H7 (cell line): ENCODE measurements around the genes TMEM242 and ZDHHC14.

- RAMPAGE, long total RNA, result no peak
These were observed 497.1 kb upstream of the ARID1B start for GRCh38 chr6:156279899-156280570.

DNA sequence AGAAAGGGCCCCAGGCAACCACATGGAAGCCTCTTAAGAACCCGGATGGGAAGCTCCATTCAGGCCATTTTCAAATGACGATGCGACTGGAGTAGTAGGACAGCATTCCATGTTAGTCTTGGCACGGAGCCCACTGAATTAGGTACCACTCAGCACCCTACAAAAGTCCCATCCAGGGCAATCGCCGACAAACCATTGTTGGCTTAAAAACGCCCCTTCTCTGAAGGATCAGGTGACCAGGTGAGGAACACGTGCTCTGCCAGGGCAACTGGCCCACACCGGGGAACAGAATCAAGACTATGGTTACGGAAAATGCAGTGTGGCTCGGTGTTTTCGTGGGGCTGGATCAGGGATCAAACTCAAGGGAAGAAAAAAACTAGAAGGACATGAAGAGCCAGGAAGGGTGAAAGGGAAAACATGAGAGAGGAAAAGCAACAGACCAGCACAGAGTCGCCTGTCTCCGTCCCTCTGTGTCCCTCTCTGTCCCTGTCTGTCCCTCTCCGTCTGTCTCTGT lies 177.8 kb upstream of the ARID1B start:
- RAMPAGE, long total RNA, result no peak

- RAMPAGE, long total RNA, result no peak
These were observed 125.8 kb upstream of the ARID1B start for GRCh38 chr6:156651345-156651818.

- RAMPAGE, long total RNA, result no peak
These were observed 58.1 kb upstream of the ARID1B start for GRCh38 chr6:156719111-156719430.

DNA sequence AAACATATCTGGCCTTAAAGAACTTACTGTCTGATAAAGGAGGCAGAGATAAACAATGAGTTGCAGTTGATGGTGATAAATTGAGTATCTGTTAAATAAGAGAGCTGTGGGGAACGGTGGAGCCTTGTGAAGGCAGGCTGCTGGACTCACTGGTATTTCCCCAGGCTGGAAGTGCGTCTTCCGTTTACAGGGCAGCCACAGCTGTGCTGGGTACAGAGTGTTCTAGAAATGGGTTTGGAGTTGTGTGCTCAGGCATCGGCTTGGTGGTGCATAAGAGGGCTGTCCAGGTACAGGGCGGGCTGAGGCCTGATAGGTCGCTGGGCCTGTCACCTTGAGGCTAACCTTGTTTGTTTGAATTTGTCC lies 39.3 kb downstream of the ARID1B start:
- RAMPAGE, long total RNA, result no peak

DNA sequence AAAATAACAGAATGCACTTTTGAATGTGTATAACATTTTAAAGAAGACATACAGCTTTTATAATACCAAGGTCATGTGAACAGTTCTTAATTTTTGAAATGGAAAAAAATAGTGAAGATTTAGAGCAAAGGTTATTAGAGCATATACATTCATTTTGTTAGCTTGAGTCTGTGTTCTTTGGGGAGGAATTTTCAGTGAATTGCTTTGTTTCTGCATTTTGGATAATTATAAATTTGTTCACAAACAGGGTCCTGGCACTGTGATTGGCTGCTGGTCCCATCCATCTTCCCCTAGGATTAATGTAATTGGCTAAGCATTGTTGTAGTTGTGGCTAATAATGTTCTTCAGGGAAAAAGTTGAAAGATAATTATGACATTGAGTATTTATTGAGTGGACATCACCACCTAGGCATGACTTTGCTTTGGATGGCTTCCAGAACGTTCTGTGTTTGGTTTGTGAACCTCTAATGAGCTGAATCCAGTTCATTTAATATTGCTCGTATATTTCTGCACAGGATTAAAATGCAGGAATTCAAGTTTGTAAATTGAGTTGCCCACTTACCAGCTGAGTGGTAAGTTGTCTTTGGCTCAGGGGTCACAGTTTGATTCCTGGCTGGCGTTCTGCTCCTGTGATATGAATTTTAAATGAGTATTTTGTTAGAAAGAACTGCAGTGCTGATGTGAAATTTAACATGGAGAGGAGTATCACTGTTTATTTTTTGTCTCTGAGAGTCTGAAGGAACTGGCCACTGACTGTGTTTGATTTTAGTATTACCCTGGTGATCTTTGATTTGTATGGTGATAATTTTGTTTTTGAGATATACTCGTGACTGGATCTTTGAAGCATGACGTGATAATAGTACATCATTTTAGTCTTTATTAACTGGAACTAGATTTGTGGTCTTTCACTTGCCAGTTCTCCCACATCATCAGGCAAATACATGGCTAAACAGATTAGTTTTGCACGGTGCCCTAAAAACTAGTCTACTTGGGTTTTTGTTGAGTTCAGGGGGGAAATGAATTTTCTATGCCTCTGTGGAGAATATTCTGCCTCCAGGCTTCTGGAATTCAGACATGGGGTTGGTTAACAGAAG lies 55.2 kb downstream of the ARID1B start:
- RAMPAGE, long total RNA, result no peak

GRCh38 chr6:156963437-156964406 lies 186.5 kb downstream of the ARID1B start:
- RAMPAGE, long total RNA, result no peak

DNA sequence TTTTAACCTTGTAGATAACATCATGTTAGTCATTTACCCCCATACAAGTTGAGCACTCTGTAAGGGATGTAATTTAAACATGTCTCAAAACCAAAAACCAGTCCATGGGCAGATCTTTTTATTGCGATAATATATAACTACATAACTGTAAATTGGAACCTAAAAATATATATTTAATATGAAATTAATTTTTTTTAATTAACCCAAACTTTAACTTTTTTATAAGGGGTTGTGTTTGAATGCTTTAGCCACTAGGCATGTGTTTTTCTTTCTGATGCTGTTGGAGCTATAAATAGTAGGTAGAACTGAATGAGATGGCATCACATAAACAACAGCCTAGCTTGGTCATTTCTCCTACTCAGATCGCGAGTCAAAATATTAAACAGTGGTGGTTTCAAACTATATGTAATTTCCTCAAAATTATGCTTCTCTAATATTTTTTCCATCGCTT lies 243.1 kb downstream of the ARID1B start:
- RAMPAGE, long total RNA, result no peak

DNA sequence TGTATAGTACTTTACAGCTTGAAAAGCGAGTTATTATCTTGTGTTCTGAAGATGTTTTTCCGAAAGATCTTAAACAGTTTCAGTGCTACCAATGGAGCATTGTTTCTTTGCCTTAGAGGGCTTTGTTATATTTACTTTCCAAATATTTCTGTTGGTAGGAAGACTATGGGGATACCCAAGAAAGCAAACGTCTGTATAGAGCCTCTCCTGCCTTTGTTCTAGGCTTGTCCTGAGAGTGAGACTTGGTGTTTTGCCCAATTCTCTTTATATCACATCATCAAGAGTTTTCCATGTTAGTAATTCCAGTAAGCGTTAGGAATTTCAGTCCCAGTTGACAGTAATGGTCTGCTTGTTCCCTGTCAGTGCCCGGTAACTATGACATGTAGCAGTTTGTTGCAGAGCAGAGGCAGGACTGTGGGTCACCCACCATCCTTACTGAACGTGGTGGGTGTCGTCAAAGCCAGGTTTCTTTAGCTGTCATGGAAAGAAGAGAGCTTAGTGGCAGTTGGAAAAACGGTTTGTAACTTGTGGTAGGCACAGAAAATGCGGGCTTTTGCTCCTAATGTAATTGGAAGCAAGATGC lies 189.0 kb downstream of the TMEM242 start:
- RAMPAGE, long total RNA, result no peak

DNA sequence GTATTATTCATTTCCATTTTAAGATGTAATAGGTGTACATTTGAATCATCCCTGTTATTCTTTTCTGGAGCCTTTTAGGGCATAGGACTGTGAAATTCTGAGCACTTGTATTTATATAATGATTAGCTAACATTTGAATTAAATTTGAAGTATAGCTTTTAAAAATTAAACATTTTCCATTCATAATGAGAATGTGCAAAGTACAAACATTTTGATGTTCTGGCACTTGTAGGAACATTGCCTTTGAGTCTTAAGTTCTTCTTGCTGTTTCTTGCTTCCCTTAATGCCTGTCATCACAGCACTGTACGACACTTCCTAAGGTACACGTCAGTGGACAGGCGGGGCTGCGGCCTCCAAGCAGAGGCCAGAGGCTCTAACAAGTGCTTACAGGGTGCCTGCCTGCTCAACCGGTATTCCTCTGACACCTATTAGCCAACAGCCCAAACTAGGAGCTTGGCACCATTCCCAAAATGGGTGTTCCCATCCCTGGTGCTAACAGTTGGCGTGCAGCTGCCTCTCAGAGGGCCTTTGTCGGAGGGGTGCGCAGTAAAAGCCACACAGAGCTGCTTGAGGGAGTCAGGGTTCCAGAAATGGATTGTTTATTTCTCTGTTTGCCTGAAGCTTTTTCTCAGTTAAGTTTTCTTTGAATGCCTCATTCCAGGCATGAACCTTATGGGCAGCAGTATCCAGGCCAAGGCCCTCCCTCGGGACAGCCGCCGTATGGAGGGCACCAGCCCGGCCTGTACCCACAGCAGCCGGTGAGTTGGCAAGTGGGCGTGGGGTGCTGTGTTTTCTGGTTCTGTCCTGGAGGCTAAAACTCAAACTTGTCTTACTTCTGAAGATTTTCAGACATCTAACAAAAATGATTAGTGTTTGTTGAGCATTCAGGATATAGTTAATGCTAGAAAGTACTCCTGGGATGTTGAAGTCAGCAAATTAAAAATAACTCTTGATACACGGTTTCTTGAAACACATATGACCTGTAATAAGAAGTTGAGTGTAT lies 124.9 kb downstream of the TMEM242 start:
- RAMPAGE, long total RNA, result no peak

GRCh38 chr6:157239621-157240330 lies 83.5 kb downstream of the TMEM242 start:
- RAMPAGE, long total RNA, result no peak

DNA sequence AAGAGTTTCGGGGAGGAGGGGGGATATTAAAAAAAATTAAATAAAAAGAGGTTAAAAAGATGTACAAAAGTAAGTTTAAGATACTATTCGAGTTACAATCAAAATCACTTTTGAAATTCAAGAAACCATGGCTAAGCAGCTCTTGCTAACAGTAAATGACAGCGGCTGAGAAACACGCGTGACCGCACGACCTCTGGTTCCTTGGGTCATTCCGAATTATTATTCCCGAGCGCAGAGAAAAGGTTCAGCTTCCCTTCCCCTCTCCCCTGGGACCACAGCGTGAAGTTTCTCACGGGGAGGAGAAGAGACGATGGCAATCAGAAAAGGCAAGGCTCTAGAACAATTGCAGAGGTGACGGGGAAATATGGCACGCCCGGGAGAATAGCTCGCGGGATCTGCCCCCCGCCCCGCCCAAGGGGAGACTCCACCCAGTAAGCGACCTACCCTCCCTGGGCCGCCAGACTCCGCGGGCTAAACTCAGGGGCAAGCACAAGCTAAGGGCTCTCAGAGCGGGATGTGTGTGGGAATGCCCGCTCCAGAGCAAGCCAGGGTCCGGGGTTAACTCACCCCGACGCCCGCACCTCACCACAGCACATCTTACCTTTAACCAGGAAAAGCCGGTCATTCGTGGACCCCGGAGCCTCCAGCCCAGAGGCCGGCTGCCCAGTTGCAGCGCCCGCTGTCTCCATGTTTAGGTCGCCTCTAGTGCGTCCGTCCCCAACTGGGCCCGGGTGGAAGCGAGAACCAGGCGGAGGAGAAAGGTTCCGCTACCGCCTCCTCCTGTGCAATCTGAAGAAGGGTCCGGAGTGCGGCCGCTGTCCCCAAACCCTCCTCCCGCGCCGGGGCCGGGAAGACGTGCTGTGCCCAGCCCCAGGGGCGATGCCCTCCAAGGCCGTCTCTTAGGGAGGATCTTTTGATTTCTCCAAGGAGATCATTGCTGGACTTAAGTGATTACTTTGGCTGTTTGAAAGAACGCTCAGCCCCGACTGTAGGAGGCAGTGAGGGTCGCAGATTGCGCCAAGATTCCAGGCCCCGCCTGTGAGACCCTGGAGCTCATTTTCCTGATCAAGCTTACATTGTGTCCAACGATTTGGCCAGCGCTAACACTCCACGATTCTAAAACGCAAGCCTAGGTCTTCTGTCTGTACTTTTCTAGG lies at the start of gene TMEM242:
TSS of gene TMEM242 (minus strand) at position 709 of the 1,157 bp plus-strand sequence.
- RAMPAGE, long total RNA, result start-site peak on the minus strand centred at position 714 of the sequence, 22 bp wide, 306 reads

DNA sequence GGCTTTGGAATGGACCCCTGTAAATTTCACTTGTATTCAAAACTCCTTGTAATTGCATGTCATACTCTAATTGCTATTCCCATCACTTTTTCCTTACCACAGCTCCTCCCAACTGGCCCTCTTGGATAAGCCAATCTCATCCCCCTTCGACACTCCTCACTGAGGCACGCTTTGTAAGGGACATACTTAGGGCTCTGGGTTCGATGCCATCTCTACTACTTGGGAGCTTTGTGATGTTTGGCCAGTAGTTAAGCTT lies 1.4 kb upstream of the ZDHHC14 start:
- RAMPAGE, long total RNA, result no peak

- RAMPAGE, long total RNA, result no peak
These were observed at the start of gene ZDHHC14 for GRCh38 chr6:157380744-157381607. Gene ZDHHC14, plus strand, starts transcription at chr6:157381190.

DNA sequence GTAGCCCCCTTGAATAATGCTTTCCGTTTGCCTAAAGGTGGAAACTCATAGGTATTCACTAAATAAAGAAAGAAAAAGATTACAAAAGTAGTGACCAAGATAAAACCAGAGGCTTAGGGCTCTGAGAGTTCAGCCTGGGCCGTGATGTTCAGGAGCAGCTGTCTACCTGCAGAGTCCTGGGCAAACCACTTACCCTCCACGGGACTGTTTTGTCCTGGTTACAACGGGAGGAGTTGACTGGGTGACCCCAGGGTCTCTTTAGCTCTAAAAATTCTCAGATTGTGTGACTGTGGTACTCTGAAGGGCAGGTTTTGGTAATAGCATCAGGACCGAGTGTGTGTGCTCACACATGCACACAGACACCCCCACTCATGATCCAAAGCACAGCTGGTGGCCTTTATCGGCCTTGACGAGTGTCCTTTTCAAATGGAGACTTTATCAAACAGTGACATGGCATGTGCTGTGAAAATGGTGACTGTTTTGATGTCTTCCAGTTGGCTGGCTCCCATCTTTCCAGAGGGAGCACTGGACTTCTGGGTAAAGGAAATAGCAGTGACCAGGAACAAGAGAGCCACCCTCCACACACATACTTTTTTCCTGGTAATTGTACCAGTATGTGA lies 52.5 kb downstream of the ZDHHC14 start:
- RAMPAGE, long total RNA, result no peak

DNA sequence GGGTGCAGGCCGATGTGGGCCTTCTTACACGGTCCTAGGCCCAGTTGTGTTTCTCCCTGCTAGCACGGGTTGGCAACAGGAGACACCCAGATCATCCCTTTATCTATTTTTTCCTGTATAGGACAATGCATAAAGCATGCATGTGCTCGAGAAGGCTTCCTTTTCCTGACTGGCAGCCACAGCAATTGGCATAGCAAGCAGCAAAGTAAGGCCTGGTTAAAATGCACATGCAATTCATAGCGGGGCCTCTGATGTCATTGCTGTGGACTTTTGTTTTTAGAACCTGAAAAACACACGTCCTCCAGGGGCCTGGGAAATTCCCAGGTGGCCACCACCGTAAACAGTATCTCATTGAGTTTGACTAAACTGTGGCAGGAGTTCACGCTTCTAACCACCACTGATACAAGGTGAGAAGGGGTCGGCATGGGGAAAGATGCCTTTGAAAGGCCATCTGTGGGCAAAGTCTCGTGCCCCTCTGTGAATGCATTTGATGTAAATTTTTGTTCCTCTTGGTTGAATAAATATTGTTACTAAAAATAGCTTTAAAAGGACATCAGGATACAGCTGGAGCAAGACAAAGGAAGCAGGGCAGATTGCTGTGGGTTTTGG lies 80.0 kb downstream of the ZDHHC14 start:
- RAMPAGE, long total RNA, result no peak

DNA sequence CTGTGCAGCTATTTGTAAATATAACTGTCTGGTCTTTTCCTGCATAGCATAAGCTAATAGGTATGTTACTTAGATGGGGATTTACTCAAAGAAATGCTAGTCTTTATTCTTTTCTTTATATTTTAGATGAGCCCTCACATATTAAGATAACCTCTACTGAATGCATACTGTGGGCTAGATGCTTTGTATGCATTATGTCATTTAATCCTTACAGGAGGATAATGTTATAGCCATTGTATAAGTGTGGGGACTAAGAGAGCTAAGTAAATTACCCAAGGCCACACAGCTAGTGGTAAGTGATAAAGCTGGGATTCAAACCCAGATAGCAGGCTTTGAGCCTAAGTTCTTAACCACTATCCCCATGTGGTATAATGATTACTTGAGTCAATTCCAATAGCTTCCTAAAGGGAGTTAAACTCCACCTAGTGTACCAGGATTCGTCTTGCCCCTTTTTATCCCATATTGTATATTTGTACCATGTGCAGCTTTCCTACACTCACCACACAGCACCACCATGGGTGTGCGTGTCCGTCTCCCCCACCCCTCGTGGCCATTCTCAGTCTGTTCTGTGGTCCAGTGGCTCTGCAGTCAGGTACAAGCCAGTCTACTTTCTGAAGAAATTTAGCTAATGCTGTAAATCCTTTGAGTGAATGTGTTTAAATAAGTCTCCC lies 66.8 kb downstream of the SNX9 start:
- RAMPAGE, long total RNA, result no peak

DNA sequence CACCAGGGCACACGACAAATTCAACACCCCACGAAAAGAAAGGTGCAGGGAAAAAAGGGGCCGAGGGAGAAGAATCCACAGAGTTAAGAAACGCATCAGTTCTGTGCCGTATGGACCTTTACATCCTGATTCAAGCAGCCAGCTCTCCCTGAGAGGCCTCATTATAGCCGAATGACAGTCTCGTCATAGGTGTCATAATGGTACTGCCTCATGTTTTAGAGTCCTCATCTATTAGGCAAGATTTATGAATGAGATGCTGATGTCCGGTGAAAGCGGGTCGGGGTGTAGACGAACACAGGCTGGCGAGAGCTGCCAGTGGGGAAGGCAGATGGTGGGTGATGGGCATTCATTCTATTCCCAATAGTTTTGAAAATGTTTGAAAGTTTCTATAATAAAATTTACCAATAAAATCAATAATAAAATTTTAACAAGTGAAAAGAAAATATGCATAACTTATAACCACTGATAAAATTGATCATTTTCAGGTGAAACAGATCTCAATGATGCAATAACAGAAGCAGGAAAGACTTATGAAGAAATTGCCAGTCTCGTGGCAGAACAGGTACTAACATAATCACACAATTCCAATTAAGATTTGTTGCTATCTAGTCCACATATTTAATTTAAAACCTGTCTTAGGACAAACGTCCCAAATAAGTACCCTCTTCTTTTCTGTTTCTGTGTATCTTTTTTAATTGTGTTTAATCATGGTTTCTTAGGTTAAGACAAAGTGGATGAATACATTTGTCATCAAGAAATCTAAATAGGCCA lies 46.0 kb upstream of the SYNJ2 start:
- RAMPAGE, long total RNA, result no peak

- RAMPAGE, long total RNA, result no peak
These were observed 14.6 kb upstream of the SYNJ2 start for GRCh38 chr6:157966975-157967560.

- RAMPAGE, long total RNA, result no peak
These were observed 558 bp downstream of the SYNJ2 start for GRCh38 chr6:157982169-157982673.